Neutrophil (primary cell): Measurements from ENCODE around the genes LARGE1, RASD2 and MB.

GRCh38 chr22:33301963-33302608 is 243.9 kb upstream of the SYN3 start:
- PRO-cap: no peak

- PRO-cap: no peak
Observed at GRCh38 chr22:33873046-33873583, 47.2 kb downstream of the LARGE1 start.

- PRO-cap: no peak
Observed at GRCh38 chr22:33896129-33896847, 24.0 kb downstream of the LARGE1 start.

DNA sequence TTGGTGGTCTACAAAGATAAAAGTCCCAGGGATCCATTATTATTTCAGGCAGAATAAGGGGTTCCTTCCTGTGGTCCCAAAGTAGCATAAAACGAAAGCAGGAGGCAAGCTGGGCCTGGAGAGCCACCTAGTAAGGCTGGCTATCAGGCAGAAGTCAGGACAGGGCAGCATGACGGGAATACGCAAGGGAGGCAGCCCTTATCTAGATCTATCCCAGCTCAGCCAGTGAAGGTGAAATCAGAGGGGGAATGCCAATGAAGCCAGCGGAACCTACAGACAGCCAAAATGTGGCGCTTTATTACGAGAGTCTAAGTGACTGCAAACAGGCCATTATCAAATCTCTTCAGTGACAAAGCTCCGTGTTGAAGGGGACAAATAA is 22.9 kb downstream of the LARGE1 start:
- PRO-cap: no peak

DNA sequence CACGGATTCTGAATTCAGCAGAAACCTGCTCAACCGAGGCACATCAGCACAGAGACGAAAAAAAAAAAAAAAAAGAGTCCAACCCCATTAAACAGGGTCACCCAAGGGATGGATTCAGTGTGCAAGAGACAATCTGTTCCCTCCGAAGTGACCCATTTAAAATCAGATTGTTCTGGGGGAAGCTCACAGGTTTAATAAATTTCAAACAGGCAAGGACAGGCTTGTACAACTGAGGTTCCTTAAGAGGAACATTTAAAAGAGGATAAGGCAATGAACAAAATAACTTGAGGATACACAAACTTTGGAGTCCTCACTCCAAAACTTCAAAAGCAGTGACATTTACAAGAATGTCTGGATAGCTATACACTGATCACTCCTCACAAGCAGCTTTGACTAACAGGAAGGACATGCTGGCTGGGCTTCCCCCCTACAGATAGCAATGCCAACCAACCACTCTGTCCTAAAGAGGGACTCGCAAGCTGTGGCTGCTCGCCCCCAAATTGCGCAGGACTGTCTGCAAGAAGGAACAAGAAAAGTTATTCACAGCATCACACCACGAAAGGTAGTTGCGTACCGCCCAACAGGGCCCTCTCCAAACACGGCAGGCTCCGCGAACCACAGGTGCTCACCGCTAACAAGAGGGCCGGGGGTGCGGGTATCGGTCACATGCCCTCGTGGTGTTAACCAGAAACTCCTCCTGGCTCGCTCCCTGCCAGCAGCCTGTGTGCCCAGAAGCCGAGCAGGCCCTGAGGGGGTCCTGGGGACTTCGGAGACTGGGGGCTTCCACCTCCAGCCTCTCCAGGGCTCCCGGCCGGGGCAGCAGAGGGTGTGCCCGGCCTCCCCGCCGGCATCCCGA is 1.0 kb downstream of the LARGE1 start:
- PRO-cap: no peak

DNA sequence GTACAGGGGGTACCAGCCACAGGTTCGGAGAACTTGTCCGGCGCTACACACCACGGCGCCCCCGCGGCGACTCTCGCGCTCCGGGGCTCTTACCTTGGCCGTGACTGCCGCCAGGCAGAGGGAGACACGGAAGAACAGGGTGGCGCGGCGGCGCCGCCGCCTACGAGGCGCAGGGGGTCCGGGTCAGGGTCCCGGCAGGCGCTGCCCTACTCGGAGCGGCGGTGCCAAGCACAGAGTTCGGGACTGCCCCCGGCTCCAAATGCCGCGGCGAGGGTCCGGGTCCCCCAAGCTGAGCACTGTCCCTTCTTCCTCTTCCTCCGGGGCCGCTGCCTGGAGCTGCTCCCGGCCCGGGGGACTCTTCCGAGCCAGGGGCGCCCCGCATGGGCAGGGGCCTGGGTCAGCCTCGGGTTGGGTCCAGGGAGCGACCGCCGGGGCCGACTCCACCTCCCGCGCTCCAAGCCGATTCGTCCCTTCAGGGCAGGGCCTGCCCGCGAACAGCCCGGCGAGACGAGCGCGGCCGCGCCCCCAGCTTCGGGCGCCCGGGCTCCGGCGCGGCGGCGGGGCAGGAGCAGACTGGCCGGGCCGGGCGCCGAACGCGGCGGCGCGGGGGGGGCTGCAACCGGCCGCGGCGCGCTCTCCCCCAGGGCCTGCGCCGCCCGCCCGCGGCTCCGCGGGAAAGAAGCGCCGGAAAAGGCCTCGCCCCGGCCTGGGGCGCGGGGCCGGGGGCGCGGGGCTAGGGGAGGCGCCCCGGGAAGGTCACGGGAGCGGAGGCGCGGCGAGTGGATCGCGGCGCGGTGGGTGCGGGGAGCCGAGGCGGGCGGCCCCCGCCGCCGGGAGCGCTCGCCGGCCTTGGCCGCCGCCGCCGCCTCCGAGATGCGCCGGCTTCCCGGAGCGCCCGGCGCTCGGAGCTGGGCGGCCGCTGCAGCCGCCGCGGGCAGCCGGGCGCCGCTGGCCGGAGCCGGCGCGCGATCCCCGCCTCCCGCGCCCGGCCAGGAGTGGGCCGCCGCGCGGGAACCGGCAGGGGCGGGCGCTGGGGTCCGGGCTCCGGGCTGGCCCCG is at the start of gene LARGE1:
Gene LARGE1 (minus strand): TSS at position 575 of the 1,058 bp plus-strand sequence.
- PRO-cap: no peak

DNA sequence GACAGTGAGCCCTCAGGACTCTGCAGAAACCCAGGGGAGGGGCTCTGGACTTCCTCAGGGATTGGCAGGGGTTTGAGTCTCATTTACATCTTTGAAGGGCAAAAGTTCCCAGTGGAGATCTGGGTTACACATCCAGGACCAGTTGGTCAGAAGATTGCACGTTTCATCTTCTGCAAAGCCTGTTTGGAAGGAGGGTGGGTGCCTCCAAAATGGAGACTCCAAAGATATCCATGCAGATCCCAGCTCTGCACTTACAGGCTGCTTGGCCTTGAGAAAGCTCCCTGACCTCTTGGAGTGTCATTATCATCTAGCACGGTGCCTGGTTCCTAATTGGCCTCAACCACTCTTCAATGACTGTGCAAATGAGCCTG is 134.0 kb upstream of the ISX start:
- PRO-cap: no peak

- PRO-cap: no peak
Observed at GRCh38 chr22:35099906-35100375, 34.0 kb downstream of the ISX start.

- PRO-cap: no peak
Observed at GRCh38 chr22:35258185-35259003, 1.1 kb downstream of the HMGXB4 start.

GRCh38 chr22:35316839-35317012 is 17.0 kb downstream of the TOM1 start:
- PRO-cap: no peak

GRCh38 chr22:35355777-35356145 is 25.1 kb upstream of the HMOX1 start:
- PRO-cap: no peak

GRCh38 chr22:35375090-35375495 is 5.8 kb upstream of the HMOX1 start:
- PRO-cap: no peak

DNA sequence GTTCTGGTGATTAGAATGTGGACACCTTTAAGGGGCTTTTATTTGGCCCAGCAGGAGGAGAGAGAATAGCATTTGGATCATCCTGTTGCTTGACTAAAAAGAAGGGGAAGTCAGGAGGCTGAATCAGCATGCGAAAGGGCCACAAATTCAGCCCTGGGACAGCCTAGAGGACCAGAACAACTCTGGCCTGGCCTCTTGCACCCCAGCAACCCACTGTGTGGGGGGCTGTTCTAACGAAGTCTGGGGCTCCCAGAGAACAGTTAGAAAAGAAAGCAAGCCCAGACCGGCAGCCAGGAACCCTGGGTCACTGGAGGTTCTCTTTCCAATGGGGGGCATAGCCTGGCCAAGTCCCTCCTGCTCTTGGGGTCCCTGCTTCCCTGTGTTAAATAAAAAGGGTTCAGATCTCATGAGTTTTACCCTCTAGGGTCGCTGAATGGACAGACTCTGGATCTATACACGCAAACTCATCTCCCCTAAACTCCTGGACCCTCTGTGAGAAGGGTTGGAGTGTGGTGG is 3.0 kb upstream of the HMOX1 start:
- PRO-cap: no peak

- PRO-cap: no peak
Observed at GRCh38 chr22:35447921-35448503, 48.1 kb downstream of the MCM5 start.

DNA sequence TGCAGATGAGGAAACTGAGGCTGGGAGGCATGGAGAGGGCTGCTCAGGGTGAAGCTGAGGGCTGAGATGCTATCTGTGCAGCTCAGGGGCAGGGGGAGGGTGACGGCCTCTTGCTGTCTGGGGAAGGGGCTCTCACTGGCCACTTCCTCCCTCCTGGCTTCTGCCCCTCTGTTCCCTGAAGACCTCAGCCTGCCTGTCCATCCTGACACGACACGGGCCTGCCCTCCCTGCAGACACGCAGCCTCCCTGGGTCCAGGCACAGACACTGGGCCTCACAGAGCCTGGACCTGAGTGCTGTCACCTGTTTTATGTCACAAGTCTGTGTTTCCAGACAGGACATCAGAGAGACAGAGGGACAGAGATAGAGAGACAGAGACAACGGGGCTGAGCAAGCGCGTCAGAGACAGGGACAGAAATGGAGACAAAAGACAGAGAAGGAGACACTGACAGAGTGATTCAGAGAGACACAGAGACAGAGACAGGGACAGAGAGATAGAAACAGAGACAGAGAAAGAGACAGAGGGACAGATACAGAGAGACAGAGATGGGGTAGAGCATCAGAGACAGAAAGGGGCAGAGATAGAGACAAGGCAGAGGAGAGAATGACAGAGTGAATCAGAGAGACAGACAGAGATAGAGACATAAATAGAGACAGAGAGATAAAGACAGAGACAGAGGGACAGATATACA is 53.2 kb downstream of the MCM5 start:
- PRO-cap: no peak

DNA sequence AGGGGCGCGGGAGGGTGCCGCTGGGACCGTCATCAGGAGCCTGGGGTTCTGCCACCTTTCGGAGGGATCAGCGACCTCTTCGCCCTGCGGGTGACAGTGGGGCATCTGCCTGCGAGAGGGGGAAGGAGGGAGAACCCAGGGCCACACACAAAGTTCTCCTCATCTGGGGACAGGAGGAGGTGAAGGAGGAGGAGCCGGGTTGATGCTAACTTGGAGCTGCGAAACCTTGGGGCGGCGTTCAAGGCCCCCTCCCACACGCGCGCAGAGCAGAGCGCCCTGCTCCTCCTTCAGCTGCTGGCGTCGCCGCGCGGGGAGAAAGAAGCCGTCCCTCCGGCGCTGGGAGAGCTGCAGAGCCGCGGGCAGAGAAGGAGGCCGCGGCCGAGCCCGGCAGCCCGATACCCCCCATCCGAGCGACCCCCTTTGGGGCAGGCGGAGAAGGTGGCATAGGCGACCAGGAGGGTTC is at the start of gene RASD2:
Gene RASD2 (plus strand): TSS at position 269 of the 463 bp plus-strand sequence.
- PRO-cap: no peak

DNA sequence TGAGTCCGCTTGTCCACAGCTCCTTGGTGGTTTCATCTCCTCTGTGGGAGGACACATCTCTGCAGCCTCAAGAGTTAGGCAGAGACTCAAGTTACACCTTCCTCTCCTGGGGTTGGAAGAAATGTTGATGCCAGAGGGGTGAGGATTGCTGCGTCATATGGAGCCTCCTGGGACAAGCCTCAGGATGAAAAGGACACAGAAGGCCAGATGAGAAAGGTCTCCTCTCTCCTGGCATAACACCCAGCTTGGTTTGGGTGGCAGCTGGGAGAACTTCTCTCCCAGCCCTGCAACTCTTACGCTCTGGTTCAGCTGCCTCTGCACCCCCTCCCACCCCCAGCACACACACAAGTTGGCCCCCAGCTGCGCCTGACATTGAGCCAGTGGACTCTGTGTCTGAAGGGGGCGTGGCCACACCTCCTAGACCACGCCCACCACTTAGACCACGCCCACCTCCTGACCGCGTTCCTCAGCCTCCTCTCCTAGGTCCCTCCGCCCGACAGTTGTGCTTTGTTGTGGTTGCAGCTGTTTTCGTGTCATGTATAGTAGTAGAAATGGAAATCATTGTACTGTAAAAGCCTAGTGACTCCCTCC is 11.7 kb downstream of the RASD2 start:
- PRO-cap: no peak

DNA sequence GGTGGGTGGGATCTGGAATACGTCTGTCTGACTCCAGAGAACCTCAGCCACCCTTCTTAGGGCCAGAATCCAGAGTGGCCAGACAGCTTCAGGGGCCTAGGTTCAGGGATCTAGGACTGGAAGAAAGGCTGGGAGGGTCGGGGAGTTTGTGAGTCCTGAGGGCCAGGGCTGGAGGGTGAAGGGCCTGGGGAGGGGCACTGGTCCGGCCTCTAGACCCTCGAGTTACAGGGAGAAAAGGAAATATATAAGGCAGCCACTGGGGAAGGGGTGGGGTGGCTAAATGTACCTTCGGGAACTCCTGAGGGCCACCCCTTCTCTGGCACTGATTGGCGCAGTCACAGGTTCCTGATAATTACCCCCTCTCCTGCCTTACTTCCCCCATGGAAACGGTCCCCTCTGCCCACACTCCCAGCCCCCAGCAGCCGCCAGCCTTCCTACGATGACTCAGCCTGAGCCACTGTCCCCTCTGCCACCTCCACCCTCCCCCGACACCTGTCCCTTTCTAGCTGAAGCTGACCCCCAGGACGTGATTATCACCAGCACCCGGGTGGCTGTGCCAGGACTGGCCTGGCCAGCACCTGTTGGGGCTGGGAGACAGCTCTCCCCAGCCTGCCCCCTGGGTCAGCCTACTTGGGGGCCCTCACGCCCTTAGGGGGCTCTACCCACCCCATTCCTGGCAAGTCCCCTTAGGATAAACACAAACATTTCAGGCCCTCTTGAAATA is 26.3 kb downstream of the MB start:
- PRO-cap: no peak

- PRO-cap: no peak
Observed at GRCh38 chr22:35616699-35618013, at the start of gene MB. Gene MB, minus strand, starts transcription at chr22:35617329.

GRCh38 chr22:35630303-35630931 is 13.3 kb upstream of the MB start:
- PRO-cap: no peak